ENCODE results near the genes DCAF5 and SYNJ2BP.

DNA sequence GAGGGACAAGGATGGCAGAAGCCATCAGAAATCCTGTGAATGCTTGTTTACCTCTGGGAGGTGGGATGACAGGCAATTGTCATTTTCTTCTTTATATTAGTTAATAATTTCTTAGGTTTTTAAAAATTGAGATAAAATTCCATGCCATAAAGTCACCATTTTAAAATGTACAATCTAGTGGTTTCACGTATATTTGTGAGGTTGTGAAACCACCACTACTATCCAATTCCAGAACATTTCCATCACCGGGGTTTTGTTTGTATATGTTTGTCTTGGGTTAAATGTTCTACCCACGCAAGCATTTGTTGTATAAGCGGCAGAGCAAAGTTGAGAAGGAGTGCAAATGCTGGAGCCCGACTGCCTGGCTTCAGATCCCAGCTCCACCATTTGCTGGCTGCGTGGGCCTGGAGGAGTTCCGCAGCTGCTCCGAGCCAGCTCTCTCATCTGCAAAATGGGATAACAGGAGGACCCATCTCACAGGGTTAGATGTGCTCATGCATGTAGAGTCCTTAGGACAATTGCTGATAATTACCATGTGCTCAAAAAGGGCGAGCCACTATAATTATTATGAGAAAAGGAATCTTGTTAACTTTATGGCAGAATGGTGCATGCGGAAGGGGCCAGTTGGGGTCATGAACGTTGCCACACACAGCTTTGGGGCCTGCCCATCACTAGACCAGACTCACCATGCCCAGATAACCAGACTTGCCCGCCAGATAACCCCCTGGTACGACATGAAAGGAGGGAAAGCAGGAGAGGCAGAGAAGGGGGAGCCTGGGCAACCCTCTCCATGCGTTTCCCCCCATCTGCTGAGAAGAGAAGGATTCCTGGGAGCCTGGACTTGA lies 6.5 kb downstream of the ACTN1 start:
- RRBS = no CpG with 5 or more reads among the region's 14 CpGs

- RRBS = no CpG with 5 or more reads among the region's 9 CpGs
These were observed 35.0 kb upstream of the ACTN1 start for GRCh38 chr14:69013947-69014656.

DNA sequence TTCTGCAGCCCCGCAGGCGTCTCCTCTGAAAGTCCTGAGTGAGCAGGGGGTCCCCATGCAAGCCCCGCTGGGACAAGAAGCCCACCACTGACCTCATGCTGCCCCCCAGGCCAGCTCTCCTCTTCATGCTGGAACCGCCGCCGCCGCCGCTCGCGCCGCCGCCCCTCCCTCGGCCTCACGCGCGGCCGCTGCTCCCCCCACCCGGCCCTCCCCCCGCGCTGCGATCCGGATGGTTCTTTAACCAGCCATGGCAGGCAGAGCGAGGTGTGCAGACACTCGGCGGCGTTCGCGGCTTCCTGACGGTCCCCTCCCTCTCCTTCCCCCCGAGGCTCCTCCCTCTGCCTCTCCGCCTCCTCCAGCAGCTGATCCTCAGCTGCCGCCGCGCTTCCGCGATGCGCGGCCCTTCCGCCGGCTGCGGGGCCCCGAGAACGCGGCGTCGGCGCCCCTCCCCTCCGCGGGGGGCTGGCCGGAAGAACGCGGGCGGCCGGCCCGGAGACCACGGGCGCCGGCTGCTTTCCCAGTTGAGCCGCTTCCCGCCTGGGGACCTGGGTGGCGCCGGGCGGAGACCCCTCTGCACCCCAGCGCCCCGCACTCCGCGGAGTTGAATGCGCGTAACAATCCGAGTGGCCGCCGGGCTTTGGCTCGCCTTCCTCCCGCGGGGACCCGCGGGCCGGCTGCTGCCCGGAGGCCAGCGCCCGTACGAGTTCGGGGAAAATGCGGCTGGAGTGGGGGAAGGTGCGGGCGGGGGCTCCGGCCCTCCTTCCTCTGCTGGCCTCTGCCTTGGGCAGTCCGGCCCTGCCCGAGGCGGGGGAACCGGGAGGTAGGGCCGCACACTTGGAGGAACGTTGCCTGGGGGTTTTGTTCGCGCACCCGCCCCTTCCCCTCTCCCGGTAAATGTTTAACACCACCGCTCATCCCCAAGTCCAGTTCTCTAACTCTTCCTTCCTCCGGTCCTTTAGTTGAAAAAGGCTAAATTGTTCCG lies at the start of gene DCAF5:
Gene DCAF5 (minus strand): TSS at position 268 of the 982 bp plus-strand sequence.
- RRBS = 4% methylated on average over 48 of the region's 100 CpGs

GRCh38 chr14:69261647-69262488 lies 1.9 kb downstream of the GALNT16 start:
- RRBS = no CpG with 5 or more reads among the region's 13 CpGs

GRCh38 chr14:69592871-69593586 lies 18.4 kb upstream of the CCDC177 start:
- RRBS = no CpG with 5 or more reads among the region's 6 CpGs

DNA sequence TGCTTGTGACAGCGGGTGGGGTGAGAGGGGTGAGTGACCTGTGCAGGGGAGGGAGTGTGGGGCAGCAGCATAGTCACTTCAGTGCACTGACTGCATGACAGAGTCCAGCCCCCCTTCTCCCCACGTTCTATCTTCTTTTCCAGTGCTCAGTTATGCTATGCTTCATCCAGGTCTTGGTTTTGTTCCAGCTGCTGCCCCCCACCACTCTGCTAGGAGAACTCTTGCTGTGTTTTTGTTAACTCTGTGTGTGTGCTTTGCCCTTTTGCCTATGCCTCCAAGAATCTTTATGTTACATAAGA lies 26.3 kb downstream of the SUSD6 start:
- RRBS = no CpG with 5 or more reads among the region's 2 CpGs

GRCh38 chr14:69755683-69756222 lies 11.2 kb upstream of the SRSF5 start:
- RRBS = no CpG with 5 or more reads among the region's 2 CpGs

GRCh38 chr14:69772435-69772728 lies 5.4 kb downstream of the SRSF5 start:
- RRBS = no CpG with 5 or more reads among the region's 4 CpGs

DNA sequence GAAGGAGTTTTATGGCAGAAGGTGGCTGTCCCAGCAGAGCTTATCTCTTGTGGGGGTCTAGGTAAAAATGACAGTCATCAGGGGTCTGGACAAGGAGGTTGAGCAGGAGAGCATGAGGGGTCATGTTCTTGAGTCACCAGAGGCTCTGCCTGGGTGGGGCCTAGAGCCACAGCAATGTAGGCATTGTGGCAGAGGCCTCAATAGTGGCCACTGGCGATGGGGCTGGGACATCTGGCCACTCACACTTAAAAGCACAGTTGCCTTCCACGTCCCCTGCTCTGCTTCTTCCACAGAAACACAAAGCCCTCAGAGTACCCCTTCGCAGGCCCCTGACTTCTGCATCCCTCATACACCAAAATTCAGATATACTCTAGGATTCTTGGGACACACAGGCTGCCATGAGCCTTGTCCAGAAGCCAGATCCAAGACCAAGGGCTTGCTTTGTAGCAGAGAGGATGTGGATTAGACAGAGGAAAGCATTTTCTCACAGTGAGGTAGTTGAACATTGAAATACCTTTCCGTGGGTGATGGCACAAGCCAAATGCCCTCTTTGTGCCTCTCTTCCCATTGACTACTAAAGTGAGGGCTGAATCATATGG lies 2.2 kb downstream of the SLC10A1 start:
- RRBS = no CpG with 5 or more reads among the region's 4 CpGs

DNA sequence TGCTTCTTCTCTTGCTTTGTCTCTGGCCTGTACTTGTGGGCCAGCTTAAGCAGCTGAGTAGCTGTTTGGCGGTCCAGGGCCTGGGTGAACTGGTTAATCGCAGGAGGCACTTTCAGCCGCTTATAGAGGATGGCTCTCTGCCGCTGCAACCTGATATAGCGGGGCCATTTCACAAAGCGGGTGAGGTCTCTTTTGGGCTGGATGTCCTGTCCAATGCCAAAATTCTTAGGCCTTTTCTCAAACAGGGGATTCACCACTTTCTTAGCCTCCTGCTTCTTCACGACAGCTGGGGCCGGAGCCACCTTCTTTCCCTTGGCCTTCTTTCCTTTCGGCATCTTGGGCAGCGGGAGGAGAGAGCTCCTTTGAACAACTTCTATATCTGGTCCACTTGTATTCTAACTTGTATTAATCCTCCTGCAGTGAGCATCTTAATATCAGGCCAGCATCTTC lies 6.6 kb downstream of the SMOC1 start:
- RRBS = no CpG with 5 or more reads among the region's 10 CpGs

DNA sequence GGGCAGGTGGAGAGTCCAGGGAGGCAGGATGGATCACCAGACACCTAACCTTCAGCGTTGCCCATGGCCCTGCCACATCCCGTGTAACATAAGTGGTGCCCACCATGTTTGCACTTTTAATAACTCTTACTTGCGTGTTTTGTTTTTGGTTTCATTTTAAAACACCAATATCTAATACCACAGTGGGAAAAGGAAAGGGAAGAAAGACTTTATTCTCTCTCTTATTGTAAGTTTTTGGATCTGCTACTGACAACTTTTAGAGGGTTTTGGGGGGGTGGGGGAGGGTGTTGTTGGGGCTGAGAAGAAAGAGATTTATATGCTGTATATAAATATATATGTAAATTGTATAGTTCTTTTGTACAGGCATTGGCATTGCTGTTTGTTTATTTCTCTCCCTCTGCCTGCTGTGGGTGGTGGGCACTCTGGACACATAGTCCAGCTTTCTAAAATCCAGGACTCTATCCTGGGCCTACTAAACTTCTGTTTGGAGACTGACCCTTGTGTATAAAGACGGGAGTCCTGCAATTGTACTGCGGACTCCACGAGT lies 151.1 kb downstream of the SMOC1 start:
- RRBS = no CpG with 5 or more reads among the region's 6 CpGs

DNA sequence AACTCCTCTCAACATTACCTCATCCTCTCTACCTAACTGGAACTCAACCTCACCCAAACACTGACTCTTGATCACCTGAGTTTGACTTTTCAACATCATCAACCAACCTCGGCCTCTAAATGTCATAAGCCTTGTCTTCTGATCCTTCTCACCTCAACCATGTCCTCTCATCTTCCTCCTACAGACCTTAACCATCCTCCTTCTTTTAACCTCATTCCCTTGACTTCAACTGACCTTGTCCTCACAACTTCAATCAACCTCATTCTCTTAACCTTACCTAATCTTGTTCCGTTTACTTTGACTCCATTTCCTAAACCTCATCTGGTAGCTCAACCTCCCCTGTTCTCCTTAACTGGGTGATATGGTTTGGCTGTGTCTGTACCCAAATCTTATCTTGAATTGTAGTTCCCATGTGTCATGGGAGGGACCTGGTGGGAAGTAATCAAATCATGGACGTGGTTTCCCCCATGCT lies 19.8 kb downstream of the COX16 start:
- RRBS = no CpG with 5 or more reads among the region's 3 CpGs

- RRBS = 4% methylated on average over 5 of the region's 25 CpGs
These were observed at the start of gene SYNJ2BP for GRCh38 chr14:70416685-70417404. Gene SYNJ2BP, minus strand, starts transcription at chr14:70417090.

DNA sequence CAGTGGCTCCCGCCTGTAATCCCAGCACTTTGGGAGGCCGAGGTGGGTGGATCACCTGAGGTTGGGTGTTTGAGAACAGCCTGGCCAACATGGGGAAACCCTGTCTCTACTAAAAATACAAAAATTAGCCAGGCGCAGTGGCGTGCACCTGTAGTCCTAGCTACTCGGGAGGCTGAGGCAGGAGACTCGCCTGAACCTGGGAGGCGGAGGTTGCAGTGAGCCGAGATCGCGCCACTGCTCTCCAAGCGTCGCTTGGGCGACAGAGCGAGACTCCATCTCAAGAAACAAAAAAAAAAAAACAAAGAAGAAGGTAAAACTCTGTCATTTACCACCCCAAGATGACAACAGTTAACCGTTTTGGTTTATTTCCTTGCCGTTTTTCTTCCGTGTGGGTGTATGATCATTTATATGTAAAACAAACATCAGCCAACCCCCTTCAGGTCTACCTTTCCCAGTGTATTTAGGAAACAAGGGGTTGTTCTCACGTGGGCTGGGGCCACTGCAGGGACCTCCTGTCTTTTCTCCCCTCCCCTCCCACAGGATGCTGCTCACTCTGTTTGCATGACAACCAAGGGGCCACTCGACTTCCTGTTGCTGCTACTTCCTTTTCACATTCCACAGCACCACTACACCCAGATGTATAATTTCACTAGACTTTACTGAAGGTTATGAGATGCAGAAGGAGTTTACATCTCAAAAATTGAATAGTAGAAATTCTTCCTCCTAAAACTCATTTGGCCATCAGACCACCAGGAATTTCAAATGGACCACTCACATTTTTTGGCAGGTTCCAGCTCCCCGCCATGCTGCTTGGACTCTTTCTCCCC lies 13.6 kb downstream of the TTC9 start:
- RRBS = no CpG with 5 or more reads among the region's 20 CpGs

- RRBS = no CpG with 5 or more reads among the region's 6 CpGs
These were observed 24.5 kb downstream of the TTC9 start for GRCh38 chr14:70665994-70666749.

DNA sequence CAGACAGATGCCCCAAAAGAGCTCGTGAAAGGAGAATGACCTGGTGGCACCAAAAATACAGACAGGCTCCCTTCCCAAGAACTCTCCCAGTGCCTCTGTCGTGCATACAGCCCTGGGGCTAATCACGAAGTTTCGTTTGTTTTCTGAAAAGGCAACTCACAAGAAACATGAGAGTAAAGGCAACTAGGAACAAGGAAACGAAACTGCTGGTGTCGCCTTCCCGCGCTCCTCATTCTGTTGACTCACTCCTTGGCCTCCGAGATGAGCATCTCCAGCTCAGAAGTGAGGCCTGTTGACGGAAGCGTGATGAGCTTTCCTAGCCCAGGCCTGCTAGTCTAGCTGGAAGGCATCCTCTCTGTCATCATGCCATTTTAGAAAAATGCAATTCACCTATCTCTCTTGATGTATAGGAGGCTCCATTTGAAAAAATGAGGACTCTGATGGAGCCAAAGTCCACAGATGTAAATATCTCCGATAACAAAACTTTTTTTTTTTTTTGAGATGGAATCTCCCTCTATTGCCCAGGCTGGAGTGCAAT lies 50.5 kb downstream of the TTC9 start:
- RRBS = no CpG with 5 or more reads among the region's 12 CpGs

GRCh38 chr14:70732701-70733420 lies 76.5 kb downstream of the MAP3K9 start:
- RRBS = no CpG with 5 or more reads among the region's 28 CpGs

GRCh38 chr14:70973011-70973881 lies 66.0 kb downstream of the PCNX1 start:
- RRBS = no CpG with 5 or more reads among the region's 3 CpGs

- RRBS = 54% methylated on average over 8 of the region's 48 CpGs
These were observed 66.2 kb upstream of the SIPA1L1 start for GRCh38 chr14:71253831-71254631.

DNA sequence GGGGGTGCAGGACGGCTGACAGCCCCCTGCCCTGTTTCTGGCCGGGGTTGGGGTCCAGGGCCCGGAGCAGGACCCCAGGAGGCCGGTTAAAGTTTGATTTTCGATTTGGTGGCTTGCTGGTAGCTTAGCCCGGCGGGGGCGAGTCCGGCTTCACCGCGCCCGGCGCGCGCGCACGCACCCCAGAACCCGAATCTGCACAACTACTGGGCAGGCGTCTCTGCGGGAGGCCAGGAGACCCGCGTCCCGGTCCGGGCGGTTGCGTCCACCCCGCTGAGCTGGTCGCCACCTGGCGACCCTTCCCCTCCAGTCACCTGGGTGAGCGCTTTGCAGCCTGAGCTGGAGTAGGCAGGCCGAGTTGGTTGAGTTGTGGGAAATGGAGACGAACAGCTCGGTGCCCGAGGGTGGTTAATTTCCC lies 948 bp downstream of the SIPA1L1 start:
- RRBS = 5% methylated on average over 17 of the region's 34 CpGs

Measured in epidermal melanocyte (primary cell).